SUDHL5 (cell line): ENCODE data around the genes TSPAN12 and GPR37.

DNA sequence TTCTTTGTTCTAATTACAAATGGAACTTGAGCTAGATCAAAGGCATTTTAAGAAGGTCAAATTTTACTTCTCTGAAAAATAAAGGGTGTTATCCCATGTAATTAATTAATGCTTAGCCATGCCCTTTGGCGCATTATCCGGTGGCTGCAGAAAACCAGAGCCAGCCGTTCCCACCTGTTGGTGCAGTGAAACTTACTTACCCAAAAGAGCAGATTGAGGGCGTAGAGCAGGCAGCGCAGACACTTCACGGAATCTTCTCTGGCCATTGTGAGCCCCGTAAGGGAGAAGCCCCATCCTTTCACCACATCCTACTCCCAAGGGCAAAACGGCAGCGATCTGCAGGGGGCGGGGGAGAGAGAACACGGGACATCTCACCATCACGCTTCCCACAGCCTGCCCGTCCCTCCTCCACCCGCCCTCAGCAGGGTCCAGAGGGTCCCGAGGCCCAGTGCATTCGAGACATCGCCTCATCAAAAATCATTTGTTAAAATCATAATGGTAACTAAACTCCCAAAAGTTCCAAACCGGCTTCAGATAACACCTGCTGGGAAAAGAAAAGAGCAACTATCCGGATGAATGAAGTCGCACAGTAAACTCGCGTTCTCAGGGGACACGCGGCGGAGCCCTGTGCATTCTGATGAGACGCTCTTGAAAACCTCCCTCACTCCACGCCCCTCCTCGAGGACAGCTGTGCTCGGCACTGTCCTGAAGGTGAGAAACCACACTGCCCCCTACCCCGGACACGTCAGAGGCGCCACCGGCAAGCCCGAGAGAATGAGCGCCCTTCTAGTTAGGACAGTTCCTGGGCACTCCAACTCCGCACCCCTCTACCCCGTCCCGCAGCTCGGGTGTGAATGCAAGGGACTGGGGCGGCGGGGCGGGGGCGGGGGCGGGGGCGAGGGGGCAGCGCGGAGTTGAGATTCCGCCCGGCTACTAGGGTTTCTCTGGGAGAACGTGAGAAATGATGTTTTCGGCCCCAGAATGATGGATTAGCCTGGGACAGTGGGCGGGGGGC lies 1.1 kb downstream of the TSPAN12 start:
- PRO-cap, result no peak

GRCh38 chr7:120857513-120858766 lies at the start of gene TSPAN12:
TSPAN12 (minus strand) TSS chr7:120858144.
- PRO-cap, result unidirectional peak, plus-strand start at chr7:120857760

- PRO-cap, result no peak
Measured at GRCh38 chr7:120988171-120988409, 421 bp upstream of the CPED1 start.

DNA sequence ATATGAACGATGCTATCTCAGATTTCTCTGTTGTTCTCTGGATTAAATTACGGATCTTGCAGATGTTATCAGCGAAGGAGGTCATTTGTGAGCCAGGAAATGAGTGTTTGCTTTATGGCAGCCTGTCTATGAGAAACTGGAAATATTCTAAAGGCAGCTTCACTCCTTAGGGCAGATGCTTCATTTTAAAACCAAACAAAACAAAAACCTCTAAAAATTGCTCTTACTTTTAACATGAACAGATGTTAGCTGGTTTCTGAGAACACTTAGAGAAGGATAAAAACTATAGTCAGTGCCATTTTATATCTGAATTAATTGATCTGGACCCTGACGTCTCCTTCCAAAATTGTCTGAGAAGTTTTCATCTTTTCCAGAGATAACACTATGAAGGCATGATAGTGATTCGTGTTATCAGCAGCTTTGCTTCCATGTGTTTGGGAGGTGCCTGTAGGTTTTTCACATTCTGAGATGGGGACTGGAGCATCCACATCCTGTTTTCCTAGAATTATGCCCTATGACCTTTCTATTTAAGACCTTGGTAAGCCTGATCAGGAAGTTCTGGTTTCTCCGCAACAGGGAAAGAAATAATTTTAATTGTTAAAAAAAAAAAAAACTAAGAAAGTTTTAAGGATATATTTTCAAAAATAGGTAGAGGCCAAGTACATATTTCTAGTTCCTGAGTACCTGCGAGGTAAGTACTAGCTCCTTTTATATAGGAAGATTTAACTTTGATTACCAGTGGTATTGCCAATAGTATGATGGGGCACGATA lies 53.2 kb downstream of the CPED1 start:
- PRO-cap, result no peak

DNA sequence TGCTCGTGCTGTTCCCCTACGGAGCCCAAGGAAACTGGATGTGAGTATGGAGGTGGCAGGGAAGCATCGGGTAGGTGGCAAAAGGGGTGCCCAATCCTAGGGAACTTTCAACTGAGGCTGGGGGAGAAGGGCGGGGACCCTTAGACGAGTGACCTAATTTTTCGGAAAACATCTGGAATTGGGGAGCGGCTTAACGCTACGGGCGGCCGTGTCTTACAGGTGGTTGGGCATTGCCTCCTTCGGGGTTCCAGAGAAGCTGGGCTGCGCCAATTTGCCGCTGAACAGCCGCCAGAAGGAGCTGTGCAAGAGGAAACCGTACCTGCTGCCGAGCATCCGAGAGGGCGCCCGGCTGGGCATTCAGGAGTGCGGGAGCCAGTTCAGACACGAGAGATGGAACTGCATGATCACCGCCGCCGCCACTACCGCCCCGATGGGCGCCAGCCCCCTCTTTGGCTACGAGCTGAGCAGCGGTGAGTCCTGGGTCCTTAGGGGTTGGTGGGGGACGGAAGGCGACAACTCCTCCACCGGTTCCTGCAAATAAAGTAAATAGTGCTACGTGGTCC lies 629 bp downstream of the WNT16 start:
- PRO-cap, result no peak

DNA sequence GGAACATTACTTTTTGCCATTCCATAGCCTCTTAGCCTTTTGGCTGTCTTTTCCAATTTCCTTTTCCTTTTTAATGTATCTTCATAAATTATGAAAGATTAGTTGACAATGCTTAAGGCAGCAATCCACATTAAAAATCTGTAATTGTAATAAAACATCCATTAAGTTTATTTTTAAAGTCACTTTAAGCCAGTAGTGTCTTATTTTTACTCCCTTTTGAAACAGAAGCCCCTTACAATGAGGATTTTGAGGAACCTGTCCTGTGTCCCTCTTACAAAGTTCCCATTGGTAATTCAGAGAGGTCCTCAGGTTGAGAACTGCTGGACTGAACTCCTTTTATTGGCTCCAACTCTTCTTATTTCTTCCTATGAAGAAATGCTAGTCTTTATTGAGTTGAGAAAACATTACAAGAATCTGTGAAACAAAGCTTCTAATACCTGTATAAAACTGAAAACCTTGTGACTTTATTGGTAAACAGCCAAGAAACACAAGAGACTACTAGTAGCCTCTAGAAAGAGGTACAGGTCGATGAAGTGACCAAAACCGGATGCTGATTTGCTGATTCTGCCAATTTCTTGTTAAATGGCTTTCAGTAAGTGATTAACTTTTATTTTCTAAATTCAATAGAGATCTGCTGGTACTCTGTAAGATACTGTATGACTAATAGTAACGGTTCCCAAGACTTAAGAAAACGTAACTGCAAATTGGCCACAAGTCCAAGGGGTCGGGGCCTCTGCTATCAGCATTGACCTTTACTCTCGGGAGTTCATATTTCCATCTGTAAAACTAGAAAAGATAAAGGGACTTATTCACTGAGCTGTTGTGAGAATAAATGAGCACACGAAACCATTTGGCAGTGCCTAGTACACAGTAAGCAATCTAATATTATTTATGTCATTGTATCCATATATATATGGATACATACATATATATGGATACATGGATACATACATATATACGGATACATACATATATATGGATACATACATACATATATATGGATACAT lies 1.6 kb downstream of the FAM3C start:
- PRO-cap, result no peak

DNA sequence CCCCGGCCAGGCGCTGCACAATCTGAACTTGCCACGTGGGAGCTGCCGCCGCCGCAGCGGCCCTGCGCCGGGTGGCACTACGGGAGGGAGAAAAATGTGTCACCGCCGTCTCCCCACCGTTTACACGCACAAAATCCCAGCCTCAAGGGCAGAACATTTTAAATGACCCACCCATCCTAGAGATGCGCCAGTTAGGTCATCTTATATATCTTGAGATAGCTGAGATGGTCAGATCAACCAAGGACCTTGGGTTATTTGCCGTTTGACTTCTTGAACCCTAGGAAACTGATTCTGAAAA lies 331 bp upstream of the FAM3C start:
- PRO-cap, result bidirectional peak, plus-strand start at position 25 of the sequence, minus-strand start outside the sequence

- PRO-cap, result no peak
Measured at GRCh38 chr7:121530738-121531214, 134.7 kb upstream of the FAM3C start.

DNA sequence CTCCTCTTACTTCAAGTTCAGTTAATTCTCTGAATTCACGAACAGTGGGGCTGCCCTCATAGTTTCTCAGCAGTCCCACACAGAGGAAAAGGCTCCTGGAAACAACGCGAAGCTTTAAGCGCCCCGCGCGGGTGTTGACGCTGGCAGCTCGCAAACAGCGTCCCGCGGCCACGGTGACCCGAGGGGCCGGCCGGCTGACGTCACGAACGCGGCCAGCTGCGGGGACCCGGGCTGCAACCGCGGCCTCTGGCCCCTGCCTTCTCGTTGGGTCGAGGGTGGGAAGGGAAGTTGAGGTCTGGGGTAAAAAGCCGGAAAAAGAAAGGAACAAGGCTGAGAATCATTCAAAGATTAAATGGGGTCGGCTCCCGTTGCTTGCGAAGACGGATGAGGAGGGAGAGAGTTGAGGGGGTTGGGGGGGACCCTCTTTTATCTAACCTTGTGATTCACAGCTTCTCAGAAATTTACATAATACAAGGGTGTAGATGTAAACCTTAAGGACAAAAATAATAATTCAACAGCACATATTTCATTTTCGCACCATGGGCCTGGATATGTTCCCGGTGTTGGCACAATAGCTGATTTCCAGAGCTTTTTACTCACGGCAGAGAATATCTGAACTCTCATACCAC lies 7.3 kb upstream of the FEZF1 start:
- PRO-cap, result no peak

DNA sequence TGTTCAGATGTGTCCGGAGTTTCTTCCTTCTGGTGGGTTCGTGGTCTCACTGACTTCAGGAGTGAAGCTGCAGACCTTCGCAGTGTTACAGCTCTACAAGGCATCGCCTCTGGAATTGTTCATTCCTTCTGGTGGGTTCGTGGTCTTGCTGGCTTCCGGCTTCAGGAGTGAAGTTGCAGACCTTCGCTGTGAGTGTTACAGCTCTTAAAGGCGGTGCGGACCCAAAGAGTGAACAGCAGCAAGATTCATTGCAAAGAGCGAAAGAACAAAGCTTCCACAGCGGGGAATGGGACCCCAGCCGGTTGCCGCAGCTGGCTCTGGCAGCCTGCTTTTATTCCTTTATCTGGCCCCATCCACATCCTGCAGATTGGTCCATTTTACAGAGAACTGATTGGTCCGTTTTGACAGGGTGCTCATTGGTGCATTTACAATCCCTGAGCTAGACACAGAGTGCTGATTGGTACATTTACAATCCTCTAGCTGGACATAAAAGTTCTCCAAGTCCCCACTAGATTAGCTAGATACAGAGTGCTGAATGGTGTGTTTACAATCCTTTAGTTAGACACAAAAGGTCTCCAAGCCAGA lies 25.9 kb downstream of the RNF133 start:
- PRO-cap, result no peak

DNA sequence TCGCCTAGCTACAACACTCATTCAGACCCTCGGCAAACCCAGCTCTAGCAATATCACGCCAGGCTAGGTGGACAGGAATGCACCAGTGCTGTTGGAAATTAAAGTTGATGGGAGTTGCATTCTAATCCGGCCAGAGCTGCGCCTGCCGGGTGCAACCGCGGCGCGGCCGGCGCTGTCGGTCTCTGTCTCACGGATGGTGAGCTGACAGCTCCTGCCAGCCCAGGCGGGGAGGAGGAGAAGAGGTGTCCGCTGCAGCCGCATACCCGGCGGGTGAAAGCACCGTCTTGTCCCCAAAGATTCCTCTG lies 740 bp downstream of the CADPS2 start:
- PRO-cap, result no peak

- PRO-cap, result no peak
Measured at GRCh38 chr7:123556958-123557649, 514 bp downstream of the NDUFA5 start.

GRCh38 chr7:123660331-123660864 lies 4.7 kb downstream of the LMOD2 start:
- PRO-cap, result no peak

DNA sequence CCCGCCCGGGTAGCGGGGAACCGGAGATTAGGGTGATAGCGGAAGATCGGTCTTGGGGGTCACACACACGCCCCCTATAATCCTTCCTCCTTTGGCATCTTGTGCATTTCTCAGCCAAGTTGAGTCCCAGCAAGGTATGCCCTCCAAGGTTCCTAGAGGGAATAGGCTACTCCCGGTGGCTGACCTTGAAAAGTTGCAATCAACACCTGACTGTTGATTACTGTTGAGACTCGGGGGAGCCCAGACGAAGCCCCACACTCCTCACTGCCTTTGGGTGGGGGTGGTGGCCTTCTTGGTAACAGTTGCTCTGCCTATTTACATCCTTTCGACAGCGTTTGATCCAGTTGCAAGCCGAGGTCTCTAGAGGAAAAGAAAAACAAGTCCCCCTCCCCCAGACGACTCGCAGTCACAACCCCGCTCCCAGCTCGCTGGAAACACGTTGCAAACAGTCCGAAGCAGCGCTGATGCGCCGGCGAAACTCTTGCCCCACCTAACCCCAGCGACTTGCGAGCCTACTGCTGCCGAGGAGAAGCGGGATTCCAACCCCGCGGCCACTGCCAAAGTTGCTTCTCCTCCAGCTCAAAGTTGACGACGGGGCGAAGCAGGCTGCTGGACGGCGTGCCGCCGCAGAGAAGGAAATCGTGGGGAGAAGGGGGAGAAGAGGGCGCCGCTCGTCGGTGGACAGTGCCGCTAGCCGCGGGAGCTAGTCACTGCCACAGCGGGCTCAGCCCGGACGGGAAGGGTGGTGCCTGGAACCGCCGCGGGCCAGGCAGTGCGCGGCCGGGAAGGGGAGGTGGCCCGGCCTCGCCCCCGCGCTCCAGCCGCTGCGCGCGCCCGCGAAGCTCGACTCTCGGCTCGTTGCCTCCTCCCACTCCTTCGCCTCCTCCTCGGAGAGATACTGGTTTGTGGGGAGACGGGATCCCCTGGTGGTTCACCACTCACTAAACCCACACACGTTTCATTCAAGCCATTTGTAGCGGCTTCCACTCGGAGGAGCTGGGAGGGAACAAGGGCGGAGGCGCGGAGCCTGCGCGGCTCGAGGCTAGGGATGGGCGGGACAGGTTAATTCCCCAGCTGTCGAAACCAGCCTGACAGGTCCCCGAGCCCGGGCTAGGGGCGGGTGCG lies at the start of gene GPR37:
TSS of gene GPR37 (minus strand) at position 712 of the 1,125 bp plus-strand sequence.
- PRO-cap, result no peak

DNA sequence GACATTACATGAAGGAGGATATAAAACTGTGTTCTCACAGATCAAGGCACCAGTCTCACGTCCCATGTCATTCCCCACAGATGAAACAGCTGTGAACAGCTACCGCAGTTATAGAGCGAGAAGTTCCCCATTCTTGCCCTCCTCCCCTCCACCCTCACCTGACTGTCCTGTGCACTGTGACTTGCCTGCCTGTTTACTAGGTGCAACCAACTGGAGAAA lies 141.6 kb downstream of the SND1 start:
- PRO-cap, result no peak

- PRO-cap, result no peak
Measured at GRCh38 chr7:128129191-128129752, 98.0 kb upstream of the LRRC4 start.

- PRO-cap, result bidirectional peak, plus-strand start at chr7:128135882, minus-strand start at chr7:128135783
Measured at GRCh38 chr7:128135581-128136774, 104.7 kb upstream of the LRRC4 start.

GRCh38 chr7:128164015-128164610 lies 77.0 kb upstream of the LEP start:
- PRO-cap, result no peak

DNA sequence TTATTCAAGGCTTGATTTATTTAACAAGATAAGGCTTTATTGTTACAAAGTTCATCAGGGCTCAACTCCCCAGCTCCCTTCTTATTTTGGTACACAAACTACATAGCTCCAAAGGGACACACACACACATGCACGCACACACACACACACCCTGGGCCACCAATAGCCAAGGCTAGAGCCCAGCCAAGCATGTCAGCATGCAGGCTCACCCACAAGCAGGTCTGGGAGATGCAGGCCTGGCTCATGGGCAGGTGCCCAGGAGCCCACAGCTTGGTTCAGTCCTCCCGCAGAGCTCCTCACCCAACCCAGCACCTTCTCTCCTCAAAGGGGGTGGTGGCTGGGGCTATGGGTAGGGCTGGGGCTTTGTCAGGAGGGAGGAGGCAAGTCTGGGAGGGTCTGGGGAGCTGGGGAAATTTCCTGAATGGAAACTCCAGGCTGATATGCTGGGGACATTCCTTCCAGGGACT lies 23.5 kb downstream of the LEP start:
- PRO-cap, result no peak

GRCh38 chr7:128266849-128267809 lies 26.1 kb downstream of the LEP start:
- PRO-cap, result no peak